ENCODE results near the genes P4HA2 and RAD50.

- PRO-cap: no peak
- RAMPAGE, long total RNA, 2 experiments: no peak in any of the 2 experiments
Measured at GRCh38 chr5:131395226-131396161, 131.6 kb downstream of the CDC42SE2 start.

- PRO-cap: no peak
- RAMPAGE, long total RNA, 2 experiments: no peak in any of the 2 experiments
Measured at GRCh38 chr5:131492628-131492868, 142.5 kb downstream of the RAPGEF6 start.

DNA sequence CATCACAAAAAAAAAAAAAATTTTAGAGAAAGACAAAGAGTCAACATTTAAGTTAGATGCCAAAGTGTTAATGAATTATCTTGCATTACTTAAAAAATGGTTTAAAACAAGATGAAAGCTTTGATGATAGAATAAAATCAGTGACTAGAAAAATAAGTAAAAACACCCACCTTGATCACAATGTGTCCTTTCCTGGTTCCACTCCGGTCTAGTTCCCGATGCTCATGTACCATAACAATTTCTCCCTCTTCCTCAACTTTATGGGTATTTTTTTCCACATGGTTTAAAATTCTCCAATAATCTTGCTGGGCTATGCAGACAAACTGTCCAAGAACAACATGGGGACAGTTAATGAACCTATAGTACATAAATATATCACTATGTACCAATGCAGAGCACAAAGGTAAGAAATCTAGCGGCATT lies 130.6 kb downstream of the RAPGEF6 start:
- PRO-cap: no peak
- RAMPAGE, long total RNA, 2 experiments: no peak in any of the 2 experiments

GRCh38 chr5:131532111-131532606 lies 102.9 kb downstream of the RAPGEF6 start:
- PRO-cap: no peak
- RAMPAGE, long total RNA, 2 experiments: no peak in any of the 2 experiments

DNA sequence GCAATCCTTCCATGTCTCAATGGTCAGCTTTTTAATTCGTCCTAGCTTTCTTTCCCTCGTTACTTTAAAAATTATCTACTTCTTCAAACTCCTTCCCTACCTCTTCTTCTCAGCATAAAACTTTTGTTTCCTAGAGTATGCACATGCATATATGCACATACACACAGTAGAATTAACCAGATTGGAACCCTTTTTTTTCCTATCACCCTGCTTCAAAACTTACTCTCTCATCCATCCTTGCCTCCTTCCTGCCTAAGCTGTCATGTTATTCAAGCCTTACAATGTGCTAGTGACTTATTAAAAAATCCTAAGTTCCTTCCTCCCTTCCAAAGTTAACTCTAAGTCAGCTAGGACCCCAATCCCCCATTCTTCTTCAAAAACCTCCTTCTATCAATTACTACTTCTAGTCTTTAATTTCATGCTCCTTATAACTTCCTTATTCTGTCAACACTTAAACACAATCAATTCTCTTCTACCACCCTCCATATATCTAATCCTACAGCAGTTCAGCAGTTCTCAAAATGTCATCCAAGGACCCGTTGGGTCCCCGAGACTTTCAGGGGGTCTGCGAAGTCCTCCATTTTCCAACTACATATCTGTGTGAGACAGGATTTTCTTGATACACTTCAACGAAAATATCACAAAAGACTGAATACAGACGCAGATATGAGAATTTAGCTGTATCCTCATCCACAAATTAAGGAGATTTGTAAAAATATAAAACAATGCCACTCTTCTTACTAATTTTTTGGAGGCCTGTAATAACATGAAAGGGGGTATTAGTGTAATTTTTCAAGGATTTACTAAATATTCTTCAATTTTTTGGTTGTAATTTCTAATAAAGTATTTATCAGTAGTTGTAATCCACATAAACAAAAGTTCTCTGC lies 77.1 kb upstream of the RAPGEF6 start:
- PRO-cap: no peak
- RAMPAGE, long total RNA, 2 experiments: no peak in any of the 2 experiments

DNA sequence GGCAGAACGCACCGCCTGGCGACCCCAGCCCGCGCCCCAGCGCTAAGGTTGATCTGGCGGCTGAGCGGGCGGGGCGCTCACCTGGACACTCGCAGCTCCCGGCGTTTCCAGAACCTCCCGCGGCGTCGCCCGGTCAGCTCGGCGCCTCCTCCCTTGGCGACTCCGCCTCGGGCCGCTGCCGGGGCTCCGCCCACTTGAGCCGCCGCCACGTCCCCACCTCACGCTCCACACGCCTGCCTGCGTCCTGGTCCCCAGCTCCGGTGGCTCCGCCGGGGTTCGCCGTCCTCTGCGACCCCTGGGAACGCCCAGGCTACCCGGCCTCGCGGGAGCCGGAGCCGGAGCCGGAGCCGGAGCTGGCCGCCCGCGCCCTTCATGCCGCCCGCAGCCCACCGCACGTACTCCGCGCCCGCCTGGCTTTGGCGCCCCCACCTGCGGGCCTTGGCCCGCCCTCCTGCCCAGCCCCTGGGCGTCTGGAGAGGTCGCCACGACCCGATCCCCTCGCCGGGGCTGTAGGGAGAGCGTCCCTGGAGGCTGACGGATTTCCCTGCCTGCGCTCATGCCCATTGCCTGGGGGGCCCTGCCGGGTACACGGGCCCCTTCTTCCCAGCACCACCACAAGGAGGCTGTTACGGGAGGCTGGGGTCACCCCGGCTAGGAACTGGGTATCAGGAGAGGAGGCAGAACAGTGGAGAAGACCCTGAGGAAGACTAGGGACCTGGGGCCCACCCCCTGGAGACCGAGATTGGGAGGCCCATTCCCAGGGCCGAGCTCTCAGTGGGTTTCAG lies at the start of gene P4HA2:
TSS of gene P4HA2 (minus strand) at position 145 of the 785 bp plus-strand sequence.
- PRO-cap: bidirectional peak, plus-strand start at position 197 of the sequence, minus-strand start at position 127 of the sequence
- RAMPAGE, long total RNA, 2 experiments: start-site peak on the minus strand in 2 of 2 experiments, centred at positions 117 to 127 of the sequence, 112 to 202 reads per replicate

- PRO-cap: no peak
- RAMPAGE, long total RNA, 2 experiments: no peak in any of the 2 experiments
Measured at GRCh38 chr5:132268034-132268616, 10.6 kb downstream of the PDLIM4 start.

- PRO-cap: no peak
- RAMPAGE, long total RNA, 2 experiments: no peak in any of the 2 experiments
Measured at GRCh38 chr5:132278290-132278857, 15.8 kb upstream of the SLC22A4 start.

DNA sequence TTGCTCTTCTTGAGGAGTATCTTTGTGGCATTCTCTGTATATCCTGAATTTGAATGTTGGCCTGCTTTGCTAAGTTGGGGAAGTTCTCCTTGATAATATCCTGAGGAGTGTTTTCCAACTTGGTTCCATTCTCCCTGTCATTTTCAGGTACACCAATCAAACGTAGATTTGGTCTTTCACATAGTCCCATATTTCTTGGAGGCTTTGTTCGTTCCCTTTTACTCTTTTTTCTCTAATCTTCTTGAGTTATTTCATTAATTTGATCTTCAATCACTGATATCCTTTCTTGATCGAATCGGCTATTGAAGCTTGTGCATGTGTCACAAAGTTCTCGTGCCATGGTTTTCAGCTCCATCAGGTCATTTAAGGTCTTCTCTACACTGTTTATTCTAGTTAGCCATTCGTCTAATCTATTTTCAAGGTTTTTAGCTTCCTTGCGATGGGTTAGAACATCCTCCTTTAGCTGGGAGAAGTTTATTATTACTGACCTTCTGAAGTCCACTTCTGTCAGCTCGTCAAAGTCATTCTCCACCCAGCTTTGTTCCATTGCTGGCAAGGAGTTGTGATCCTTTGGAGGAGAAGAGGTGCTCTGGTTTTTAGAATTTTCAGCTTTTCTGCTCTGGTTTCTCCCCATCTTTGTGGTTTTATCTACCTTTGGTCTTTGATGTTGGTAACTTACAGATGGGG lies 21.1 kb upstream of the SLC22A5 start:
- PRO-cap: no peak
- RAMPAGE, long total RNA, 2 experiments: start-site peak on the minus strand in 1 of 2 experiments, centred at position 57 of the sequence, 32 reads per replicate

- PRO-cap: no peak
- RAMPAGE, long total RNA, 2 experiments: start-site peak on the minus strand in 1 of 2 experiments, at chr5:132364495-132365031 at its widest, 28 reads per replicate
Measured at GRCh38 chr5:132364091-132364894, 5.2 kb upstream of the SLC22A5 start.

DNA sequence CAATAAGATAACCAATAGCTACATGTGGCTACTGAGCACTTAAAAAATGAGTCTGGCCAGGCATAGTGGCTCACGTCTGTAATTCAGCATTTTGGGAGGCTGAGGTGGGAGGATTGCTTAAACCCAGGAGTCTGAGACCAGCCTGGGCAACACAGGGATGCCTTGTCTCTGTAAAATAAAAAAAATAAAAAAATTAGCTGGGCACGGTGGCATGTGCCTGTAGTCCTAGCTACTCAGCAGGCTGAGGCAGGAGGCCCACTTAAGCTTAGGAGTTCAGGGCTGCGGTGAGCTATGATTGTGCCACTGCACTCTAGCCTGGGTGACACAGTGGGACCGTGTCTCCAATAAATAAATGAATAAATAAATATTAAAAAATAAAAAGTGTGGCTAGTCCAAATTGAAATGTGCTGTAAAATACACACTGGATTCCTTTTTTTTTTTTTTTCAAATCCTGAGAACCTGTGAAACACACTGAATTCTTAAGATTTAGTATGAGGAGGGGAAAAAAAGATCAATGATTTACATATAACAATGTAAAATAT lies 1.2 kb upstream of the SLC22A5 start:
- PRO-cap: no peak
- RAMPAGE, long total RNA, 2 experiments: no peak in any of the 2 experiments

DNA sequence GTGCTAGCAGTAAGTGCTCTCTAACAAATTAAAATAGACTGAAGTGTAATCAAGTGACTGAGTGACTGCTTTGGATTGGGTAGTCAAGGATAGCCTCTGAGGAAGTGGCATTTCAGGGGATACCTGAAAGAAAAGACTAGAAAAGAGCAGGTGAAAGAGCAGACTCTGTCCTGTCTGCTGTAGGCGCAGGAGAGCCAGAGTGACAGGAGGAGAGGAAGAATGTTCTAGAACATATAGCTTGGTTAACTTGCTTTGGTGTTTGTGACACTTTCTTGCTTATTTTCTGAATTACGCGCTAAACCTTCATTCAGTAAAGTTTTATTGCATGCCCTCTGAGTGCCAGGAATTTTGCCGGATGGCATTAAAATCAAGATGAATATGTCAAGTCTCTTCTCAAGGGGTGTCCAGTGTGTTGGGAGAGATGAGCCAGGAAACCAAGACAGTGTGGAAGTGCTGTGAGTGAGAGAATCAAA lies 59.0 kb downstream of the SLC22A5 start:
- PRO-cap: no peak
- RAMPAGE, long total RNA, 2 experiments: no peak in any of the 2 experiments

DNA sequence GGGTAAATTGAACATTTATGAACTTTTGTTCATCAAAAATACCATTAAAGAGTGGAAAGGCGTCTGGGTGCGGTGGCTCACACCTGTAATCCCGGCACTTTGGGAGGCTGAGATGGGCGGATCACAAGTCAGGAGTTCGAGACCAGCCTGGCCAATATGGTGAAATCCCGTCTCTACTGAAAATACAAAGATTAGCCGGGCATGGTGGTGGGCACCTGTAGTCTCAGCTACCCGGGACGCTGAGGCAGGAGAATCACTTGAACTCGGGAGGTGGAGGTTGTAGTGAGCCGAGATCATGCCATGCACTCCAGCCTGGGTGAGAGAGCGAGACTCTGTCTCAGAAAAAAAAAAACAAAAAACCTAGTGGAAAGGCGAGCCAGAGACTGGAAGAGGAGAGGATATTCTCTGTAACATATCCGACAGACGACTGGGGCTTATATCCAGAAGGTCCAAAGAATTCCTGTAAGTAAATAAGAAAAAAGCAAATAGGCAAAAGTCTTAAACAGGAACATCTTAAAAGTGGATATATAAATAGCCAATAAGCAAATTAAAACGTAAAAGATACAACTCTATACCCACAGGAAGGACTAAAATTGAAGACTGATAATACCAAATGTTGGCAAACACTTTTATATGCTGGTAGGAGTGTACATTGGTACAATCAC lies 50.2 kb downstream of the IRF1 start:
- PRO-cap: no peak
- RAMPAGE, long total RNA, 2 experiments: start-site peak on the plus strand in 2 of 2 experiments, centred at positions 182 to 192 of the sequence, 6 to 11 reads per replicate

DNA sequence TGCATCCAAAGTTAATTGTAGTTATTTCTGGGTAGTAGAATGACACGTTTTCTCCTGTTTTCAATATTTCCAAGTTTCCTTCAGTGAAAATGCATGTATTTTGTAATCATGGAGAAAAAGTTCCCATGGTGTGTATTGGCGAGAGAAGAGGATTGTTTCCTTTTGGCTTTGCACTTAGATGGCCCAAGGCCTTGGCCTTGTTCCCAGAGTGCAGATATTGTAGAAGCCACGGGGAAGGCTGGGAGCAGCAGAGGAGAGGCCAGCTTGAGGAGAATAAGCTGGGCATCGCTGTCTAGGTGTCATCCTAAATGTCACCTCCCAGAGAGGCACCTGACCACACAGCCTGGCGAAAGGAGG lies 43.9 kb downstream of the IRF1 start:
- PRO-cap: no peak
- RAMPAGE, long total RNA, 2 experiments: no peak in any of the 2 experiments

DNA sequence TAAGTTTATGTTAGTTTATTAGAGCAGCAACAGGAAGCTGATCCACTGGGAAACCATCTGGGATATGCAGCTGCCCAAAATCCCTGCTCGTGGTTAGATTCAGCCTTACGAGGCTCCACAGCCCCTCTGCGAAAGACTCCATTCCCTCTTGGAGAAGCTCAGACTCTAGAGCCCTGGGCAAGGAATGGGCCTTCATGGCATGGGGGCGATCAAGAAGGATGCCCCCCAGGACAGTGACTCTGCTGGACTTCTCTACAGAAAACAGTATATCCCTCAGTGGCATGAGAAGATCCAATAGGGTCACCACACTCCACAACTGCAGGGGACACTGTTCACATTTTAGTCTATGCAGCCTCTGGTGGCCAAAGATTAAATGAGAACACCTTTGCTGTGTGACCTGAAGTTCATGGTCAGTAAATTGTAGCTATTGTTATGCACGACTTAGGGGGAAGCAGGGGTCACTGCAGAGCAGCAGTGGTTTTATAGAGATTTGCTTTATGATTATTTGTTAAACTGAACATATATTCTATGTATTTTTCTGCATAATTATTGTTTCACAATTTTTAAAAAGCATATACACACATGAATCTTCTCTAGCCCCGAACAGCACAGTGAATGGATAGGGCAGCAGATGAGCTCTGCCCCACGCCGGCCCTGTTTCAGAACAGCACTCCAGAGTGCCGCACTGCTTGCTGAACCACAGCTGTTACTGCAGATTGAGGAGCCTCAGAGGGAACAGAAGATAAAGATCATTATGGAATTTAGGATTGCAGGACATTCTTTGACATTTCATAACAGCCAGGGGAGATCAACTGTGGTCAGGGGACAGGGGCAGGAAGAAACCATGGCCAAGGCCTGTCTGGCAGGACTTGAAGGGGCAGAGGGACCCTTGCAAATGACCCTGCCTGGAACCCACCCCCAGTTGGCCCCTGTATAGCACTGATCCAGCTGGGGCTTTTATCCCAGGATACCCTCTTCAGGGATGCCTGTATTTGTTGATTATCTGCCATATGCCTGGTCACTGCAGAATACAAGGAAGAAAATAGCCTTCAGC lies 20.8 kb downstream of the IRF1 start:
- PRO-cap: no peak
- RAMPAGE, long total RNA, 2 experiments: no peak in any of the 2 experiments

GRCh38 chr5:132477921-132478307 lies 12.7 kb downstream of the IRF1 start:
- PRO-cap: no peak
- RAMPAGE, long total RNA, 2 experiments: no peak in any of the 2 experiments

DNA sequence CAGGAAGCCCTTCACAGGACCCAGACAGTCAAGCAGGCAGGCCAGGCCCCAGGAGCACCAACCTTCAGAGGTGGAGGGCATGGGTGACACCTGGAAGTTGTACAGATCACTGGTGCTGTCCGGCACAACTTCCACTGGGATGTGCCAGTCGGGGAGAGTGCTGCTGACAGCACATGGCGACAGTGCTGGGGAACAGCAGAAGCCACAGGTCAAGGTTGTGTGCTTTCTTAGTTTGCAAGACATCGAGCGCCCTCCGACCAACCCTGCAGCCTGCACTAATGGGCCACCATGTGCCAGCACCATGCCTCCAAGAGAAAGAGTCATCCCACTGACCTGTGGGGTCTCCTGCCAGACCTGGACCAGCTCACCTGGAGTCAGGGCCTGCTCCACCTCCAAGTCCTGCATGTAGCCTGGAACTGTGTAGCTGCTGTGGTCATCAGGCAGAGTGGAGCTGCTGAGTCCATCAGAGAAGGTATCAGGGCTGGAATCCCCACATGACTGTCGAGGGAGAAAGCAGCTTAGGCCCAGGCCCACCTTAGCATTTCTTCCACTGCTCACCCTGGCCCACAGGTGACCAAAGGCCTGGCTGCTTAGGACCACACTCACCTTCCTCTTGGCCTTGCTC lies 4.3 kb downstream of the IRF1 start:
- PRO-cap: no peak
- RAMPAGE, long total RNA, 2 experiments: no peak in any of the 2 experiments

DNA sequence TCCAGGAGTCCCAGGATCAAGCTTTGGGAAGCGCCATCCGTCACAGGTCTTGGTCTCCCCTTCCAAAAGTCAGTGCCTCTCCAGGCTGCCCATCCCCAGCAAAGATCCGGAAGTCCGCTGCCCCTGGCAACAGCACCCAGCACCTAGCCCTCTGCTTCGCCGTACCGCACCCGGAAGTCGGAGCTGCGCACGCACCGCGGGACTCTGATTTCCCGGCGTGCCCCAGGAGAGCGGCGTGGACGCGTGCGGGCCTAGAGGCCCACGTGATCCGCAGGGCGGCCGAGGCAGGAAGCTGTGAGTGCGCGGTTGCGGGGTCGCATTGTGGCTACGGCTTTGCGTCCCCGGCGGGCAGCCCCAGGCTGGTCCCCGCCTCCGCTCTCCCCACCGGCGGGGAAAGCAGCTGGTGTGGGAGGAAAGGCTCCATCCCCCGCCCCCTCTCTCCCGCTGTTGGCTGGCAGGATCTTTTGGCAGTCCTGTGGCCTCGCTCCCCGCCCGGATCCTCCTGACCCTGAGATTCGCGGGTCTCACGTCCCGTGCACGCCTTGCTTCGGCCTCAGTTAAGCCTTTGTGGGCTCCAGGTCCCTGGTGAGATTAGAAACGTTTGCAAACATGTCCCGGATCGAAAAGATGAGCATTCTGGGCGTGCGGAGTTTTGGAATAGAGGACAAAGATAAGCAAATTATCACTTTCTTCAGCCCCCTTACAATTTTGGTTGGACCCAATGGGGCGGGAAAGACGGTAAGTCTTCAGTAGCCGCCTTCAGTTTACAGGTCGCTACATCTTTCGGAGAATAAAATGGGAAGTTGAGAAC lies at the start of gene RAD50:
TSS of gene RAD50 (plus strand) at position 262 of the 811 bp plus-strand sequence.
- PRO-cap: bidirectional peak, plus-strand start at position 266 of the sequence, minus-strand start at position 168 of the sequence
- RAMPAGE, long total RNA, 2 experiments: start-site peak on the plus strand in 1 of 2 experiments, centred at position 246 of the sequence, 481 reads per replicate

GRCh38 chr5:132715746-132716118 lies 21.6 kb downstream of the KIF3A start:
- PRO-cap: no peak
- RAMPAGE, long total RNA, 2 experiments: no peak in any of the 2 experiments

GRCh38 chr5:132760872-132761742 lies 13.9 kb downstream of the CCNI2 start:
- PRO-cap: no peak
- RAMPAGE, long total RNA, 2 experiments: no peak in any of the 2 experiments

Data from prostate gland (tissue), 2 donors.